IMR-90 (cell line): ENCODE measurements around the gene PRAMEF2.

DNA sequence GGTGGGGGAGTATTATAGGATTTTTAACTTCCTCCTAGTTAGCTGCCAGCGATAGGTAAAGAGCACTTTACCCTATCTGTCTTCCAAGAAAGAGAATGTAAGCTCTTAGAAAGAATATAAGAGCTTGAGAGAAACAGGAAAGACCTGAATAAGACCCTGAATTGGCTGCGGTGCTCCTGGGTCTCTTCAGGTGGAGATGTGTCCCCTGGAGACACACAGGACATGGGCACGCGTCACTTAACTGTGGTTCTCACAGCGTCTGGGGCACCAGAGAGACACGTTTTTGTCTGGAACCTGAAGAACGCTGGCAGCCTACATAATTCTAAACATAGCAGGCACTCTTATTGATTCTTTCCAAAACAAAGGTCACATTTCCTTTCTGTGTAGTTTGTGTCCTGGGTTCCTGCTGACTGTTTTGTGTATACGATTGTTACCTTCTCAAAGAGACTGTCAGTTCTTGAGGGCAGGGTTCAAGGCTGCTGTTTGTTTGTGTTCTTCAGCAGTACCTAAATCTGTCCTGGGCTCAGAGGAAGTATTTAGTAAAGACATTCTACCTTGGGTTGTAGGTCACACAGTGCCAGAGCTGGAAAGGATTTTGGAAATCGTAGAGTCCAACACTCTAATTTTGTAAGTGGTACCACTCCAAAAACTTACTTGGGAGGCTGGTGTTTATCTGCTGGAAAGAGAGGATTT is 164.6 kb downstream of the DHRS3 start:
- RRBS = no CpG with 5 or more reads among the region's 9 CpGs
CAGE:
- cytosol, long polyA plus RNA = no peak
- long polyA plus RNA = no peak
- nucleus, long polyA plus RNA = no peak

DNA sequence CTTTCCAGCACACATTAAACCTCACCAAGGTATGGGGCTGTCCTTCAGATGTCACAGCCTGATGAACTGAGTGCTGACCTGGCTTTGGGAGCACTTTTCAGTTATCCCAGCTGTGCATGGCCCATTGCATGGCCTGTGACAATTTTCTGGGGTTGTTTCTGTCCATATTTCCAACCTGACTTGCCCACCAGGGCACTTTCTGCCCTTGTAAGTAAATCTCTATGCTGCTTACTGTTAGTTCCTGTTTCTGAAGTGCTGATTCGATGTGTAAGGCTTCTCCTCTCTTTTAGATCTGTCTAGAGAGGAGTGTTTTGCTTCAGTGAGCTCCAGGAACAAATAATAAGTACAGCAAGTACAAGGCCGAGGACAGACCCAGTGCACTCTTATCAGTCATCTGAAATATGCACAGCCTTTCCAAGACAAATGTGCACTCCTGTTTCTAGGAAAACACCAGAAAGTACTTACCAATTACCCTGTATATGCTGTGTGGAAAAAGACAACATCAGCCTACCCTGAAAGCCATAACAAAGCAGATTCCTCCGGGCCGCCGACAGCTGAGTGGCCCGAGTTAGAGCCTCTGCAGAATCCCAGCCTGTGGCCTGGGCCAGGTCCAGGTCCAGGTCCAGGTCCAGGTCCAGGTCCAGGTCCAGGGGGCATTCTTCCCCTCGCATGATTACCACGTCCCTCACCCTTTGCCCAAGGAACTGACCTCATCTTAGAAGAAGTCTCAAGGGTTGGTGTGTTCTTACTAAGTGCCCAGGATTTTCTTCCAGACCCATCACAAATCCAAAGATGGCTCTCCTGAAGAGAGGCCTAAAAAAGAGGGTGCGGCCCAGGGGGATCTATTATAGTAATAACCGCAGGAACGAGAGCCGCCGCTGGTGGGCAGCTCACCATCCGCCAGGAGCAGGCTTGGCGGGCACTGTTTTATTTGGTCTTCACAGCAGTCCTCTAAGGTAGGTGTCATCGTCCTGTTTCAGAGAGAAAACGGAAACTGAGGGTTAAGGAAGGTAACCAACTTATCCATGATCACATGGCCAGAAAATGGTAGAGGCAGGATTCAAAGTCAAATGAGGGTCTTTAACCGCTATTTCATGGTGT is 121.4 kb downstream of the DHRS3 start:
- RRBS = no CpG with 5 or more reads among the region's 18 CpGs
CAGE:
- cytosol, long polyA plus RNA = no peak
- long polyA plus RNA = no peak
- nucleus, long polyA plus RNA = no peak

DNA sequence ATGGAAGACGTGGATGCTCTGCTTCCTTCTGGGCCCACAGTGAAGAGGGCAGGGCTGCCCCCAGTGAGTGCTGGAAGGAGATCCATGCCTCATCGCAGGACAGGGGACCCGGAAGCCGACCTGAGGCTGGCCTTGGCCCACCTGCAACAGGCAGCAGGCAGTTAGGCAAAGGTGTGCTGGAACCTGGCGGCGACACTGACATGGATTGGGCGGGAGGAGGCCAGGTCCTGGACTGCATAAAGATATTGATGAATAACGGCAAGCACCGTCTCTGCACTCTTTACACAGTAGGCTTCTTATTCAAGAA is 62.5 kb downstream of the DHRS3 start:
- RRBS = no CpG with 5 or more reads among the region's 9 CpGs
CAGE:
- cytosol, long polyA plus RNA = no peak
- long polyA plus RNA = no peak
- nucleus, long polyA plus RNA = no peak

DNA sequence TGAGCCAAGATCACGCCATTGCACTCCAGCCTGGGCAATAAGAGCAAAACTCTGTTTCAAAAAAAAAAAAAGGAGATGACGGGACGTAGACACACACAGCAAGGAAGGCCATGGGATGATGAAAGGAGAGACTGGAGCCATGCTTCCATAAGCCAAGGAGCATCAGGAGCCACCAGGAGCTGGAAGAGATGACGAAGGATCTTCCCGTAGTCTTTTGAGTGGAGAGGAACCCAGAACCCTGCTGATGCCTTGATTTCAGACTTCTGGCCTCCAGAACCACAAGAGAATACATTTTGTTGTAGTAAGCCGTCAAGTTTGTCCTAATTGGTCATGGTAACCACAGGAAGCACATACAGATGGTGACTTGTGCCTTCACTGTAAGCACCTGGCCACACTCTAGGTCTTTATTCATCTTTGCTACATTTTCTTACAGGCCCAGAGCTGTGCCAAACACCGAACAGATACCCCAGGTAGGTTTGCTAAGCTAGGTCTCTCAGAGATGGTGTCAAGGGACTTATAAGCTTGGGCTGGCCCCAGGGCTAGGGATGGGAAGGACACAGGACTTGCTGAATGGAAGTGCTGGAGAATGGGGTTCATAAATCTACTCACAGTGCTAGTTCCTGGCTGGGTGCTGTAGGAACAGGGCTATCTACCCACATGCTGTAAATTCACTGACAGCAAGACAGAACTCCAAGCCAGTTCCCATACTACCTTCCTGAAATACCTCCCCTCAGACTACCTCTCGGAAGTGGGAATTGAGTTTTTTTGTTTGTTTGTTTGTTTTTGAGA is 4.8 kb downstream of the DHRS3 start:
- RRBS = no CpG with 5 or more reads among the region's 8 CpGs
CAGE:
- cytosol, long polyA plus RNA = no peak
- long polyA plus RNA = no peak
- nucleus, long polyA plus RNA = no peak

- RRBS = no CpG with 5 or more reads among the region's 8 CpGs
CAGE:
- cytosol, long polyA plus RNA = no peak
- long polyA plus RNA = no peak
- nucleus, long polyA plus RNA = no peak
Measured at GRCh38 chr1:12614215-12614981, 3.6 kb downstream of the DHRS3 start.

GRCh38 chr1:12856852-12857276 is at the start of gene PRAMEF2:
TSS of gene PRAMEF2 (plus strand) at chr1:12857086.
- RRBS = no CpG with 5 or more reads among the region's 3 CpGs
CAGE:
- cytosol, long polyA plus RNA = no peak
- long polyA plus RNA = no peak
- nucleus, long polyA plus RNA = no peak

DNA sequence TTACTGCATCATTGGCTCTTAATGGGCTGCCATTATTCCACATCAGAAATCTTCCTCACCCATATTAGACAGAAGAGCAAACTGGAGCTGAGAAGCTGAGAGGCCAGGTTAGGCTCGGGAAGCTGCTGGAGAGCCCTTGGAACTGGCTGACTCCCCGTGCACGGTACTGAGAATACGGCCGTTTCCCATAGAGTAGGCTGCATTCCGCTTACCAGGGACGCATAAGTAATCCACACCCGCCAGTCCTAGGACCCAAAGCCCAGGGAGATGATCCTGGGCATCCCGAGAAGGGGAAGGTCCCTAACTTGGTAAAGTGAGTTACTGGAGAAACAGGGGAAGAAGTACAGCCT is 1.4 kb downstream of the LRRC38 start:
- RRBS = no CpG with 5 or more reads among the region's 9 CpGs
CAGE:
- cytosol, long polyA plus RNA = no peak
- long polyA plus RNA = no peak
- nucleus, long polyA plus RNA = no peak

- RRBS = no CpG with 5 or more reads among the region's 10 CpGs
CAGE:
- cytosol, long polyA plus RNA = no peak
- long polyA plus RNA = no peak
- nucleus, long polyA plus RNA = no peak
Measured at GRCh38 chr1:13753327-13754532, 53.7 kb downstream of the PRDM2 start.

DNA sequence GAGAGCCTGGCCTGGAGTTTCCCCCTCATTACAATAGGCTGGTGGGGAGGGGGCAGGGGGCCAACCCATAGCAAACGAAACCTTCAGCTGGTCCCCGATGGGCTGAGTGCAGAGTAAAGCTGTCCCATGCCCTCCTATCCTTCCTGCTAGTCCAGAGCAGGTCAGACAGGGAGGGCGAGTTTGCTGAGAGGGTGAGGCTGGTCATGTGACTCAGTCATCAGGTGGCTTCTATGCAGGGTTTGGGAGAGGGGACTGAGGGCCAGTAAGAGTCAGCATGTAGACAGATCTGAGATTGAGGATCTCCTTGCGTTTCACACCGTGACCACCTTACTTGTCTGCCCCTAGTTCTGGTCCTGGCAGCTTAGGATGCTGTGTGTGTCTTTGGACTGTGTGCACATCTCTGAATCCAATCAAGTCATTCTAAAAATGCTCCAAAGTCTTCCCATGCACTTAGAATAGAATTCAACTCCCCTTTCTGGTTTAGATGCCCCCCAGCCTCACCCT is 129.5 kb downstream of the PRDM2 start:
- RRBS = no CpG with 5 or more reads among the region's 5 CpGs
CAGE:
- cytosol, long polyA plus RNA = no peak
- long polyA plus RNA = no peak
- nucleus, long polyA plus RNA = no peak

- RRBS = no CpG with 5 or more reads among the region's 20 CpGs
CAGE:
- cytosol, long polyA plus RNA = no peak
- long polyA plus RNA = no peak
- nucleus, long polyA plus RNA = no peak
Measured at GRCh38 chr1:13893345-13894035, 193.5 kb downstream of the PRDM2 start.

GRCh38 chr1:13900858-13901601 is 201.0 kb downstream of the PRDM2 start:
- RRBS = 21% methylated on average over 2 of the region's 10 CpGs
CAGE:
- cytosol, long polyA plus RNA = no peak
- long polyA plus RNA = no peak
- nucleus, long polyA plus RNA = no peak

DNA sequence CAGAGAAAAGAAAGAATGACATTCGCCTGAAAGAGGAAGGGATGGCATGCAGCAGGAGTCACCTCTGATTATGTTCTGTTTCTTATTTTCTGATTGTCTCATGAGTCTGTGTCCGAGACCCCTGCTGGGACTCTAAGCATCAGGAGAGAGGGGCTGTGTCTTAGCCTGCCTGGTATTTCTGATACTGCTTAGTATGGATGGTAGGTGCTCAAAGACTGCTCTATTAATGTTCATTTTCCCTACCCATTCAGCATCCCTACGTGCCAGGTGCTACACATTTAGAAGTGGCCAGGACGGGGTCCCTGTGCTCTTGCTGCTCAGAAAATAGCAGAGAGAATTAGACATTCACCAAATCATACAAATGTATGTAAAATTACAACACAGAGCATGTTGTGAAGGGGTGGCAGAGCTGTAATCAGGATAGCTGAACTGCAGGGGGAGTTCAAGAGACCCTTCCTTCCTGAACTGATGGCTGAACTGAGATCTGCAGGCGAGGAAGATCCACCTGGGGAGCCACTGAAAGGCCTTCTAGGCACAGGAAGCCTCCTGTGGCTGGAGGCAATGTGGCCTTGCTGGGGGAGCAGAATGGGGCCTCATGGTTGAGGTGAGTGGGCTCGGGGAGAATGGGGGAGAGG is 216.4 kb downstream of the PRDM2 start:
- RRBS = no CpG with 5 or more reads among the region's 6 CpGs
CAGE:
- cytosol, long polyA plus RNA = no peak
- long polyA plus RNA = no peak
- nucleus, long polyA plus RNA = no peak

GRCh38 chr1:14300955-14301804 is 297.3 kb upstream of the KAZN start:
- RRBS = no CpG with 5 or more reads among the region's 10 CpGs
CAGE:
- cytosol, long polyA plus RNA = no peak
- long polyA plus RNA = no peak
- nucleus, long polyA plus RNA = no peak

- RRBS = no CpG with 5 or more reads among the region's 18 CpGs
CAGE:
- cytosol, long polyA plus RNA = no peak
- long polyA plus RNA = no peak
- nucleus, long polyA plus RNA = no peak
Measured at GRCh38 chr1:14419748-14420382, 178.6 kb upstream of the KAZN start.

DNA sequence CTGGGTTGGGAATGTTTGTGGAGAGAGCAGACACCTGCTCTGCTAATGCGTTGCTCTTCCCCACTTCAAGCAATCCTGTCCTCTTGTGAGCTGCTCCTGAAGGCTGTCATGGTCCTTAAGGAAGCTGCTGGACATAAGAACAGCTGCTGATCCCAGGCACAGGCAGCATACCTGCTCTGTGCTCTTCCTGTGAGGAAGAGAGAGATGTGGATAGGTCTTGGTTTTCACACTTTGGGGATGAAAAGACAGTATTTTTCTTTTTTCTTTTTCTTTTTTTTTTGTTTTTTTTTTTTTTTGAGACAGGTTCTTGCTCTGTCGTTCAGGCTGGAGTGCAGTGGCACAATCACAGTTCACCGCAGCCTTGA is 116.0 kb downstream of the KAZN start:
- RRBS = no CpG with 5 or more reads among the region's 3 CpGs
CAGE:
- cytosol, long polyA plus RNA = no peak
- long polyA plus RNA = no peak
- nucleus, long polyA plus RNA = no peak

DNA sequence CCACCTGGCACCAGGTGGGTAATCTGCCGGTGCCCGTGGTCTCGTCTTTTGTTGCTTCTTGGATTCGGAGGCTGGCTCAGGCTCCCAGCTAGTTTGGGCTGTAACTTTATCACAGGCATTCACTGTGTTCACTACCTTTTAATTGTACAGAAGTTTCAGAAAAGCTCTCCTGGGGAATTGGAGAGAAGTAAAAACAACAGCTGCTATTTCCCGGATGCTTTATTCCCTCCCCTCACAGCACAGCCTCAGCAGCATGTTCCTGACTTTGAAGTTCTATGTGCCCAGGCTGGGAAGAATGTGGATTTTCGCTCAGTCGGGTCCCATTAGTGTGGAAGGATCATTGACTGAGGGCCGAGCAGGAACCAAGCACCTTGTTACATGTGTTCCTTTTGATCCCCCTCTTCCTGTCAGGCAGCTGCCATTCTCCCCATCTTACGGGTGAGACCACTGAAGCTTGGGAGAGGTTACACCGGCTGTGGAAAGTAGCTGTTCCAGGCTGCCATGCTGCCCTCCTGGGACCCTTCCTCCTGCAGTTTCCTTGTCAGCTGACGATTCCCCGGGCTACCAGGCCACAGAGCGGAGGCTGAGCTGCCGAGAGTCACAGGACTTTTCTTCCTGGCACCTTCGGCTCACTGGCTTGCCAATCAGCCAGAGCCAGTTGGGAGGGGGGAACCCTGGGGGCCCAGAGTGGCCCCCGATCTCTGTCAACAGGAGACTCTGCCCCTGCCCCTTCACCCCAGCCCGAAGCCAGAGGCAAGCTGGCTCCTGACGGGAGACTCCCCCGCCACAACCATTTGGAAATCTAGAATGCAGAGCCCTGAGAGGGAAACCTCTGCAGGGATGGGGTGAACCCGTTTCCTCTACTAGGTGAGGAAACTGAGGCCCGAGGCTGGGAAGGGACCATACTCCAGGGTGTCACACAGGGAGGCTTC is 223.1 kb upstream of the TMEM51 start:
- RRBS = 58% methylated on average over 3 of the region's 21 CpGs
CAGE:
- cytosol, long polyA plus RNA = no peak
- long polyA plus RNA = no peak
- nucleus, long polyA plus RNA = no peak

GRCh38 chr1:14968211-14968833 is 185.2 kb upstream of the TMEM51 start:
- RRBS = no CpG with 5 or more reads among the region's 16 CpGs
CAGE:
- cytosol, long polyA plus RNA = no peak
- long polyA plus RNA = no peak
- nucleus, long polyA plus RNA = no peak

DNA sequence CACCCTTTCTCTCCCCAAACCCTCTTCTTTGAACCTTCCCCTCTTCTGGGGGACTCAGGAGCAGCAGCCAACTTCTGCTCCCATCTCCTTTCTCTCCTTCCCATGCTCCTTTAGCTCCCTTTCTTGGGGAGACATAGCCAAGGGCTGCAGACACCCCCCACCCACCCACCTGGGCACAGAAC is 64.5 kb upstream of the TMEM51 start:
CAGE:
- cytosol, long polyA plus RNA = no peak
- long polyA plus RNA = no peak
- nucleus, long polyA plus RNA = no peak

GRCh38 chr1:15178709-15179630 is 25.4 kb downstream of the TMEM51 start:
- RRBS = no CpG with 5 or more reads among the region's 10 CpGs
CAGE:
- cytosol, long polyA plus RNA = no peak
- long polyA plus RNA = no peak
- nucleus, long polyA plus RNA = no peak

DNA sequence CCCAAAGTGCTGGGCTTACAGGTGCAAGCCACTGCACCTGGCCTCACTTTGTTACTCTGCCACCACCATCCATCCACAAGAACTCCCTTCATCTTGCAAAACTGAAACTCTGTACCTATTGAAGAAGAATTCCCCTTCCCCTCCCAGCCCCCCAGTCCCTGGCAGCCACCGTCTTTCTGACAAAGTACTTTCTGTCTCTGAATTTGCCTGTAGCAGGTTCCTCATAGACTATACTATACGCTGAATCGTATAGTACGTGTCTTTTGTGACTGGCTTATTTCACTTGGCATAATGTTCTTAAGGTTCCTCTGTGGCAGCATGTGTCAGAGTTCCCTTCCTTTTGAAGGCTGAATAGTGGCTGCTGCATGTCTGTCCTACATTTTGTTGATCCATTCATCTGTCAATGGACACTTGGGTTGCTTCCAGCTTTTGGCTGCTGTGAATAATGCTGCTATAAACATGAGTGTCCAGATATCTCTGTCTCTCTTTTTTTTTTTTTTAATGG is 11.1 kb downstream of the FHAD1 start:
- RRBS = no CpG with 5 or more reads among the region's 4 CpGs
CAGE:
- cytosol, long polyA plus RNA = no peak
- long polyA plus RNA = no peak
- nucleus, long polyA plus RNA = no peak